ENCODE measurements around the genes RASL12 and UBAP1L.

DNA sequence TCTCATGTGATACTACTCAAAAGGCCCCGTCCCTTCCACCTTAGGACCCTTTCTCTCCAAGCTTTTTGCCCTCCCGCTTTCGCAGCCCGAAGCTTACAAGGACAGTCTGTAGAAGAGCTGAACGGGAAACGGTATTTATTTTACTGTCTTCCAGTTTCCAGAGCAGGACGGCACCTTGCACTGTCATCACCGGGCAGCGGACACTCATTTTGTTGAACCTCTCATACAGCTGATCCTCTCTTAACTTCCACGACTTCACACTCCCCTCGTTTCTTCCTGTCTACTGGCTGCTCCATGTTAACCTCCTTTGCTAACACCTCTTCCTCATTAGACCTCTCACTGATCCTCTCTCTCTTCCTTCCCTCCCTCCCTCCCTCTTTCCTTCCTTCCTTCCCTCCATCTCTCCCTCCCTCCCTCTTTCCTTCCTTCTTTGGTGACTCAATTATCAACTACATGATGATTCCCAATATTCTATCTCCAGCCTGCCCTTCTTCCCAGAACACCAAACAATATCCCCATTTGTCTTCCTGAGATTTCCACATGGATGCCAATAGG lies 5.5 kb upstream of the PLEKHO2 start:
- PRO-cap, 2 experiments, result no peak in any of the 2 experiments

DNA sequence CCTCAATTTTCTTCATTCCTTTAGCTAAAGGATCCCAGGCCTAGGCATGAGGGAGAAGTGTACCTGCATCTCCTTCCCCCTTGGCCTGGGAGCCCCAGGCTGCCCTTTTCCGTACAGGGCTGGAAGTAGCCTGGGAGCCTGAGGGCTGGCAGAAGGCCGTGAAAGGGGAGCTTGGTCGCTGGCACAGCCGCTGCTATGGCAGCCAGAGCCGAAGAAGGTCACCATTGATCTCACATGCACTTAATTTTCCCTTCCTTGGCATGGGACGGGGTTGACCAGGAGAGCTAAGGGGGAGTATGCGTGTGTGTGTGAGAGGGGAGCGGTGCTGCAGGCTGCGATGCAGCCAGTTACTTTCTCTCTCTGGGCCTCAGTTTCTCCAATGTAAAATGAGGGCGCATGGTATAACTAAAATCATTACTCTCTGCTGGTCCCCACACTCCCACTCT lies 995 bp upstream of the PLEKHO2 start:
- PRO-cap, 2 experiments, result no peak in any of the 2 experiments

- PRO-cap, 2 experiments, result peak in 2 of 2 experiments; most common plus-strand start chr15:64894983 (in 2); most common minus-strand start chr15:64894780 (in 2)
Measured at GRCh38 chr15:64894342-64895141, 17.2 kb upstream of the ANKDD1A start.

GRCh38 chr15:65060569-65061318 lies 7.0 kb downstream of the RASL12 start:
- PRO-cap, 2 experiments, result no peak in any of the 2 experiments

- PRO-cap, 2 experiments, result no peak in any of the 2 experiments
Measured at GRCh38 chr15:65067631-65068704, at the start of gene RASL12. RASL12 (minus strand) TSS chr15:65067991.

- PRO-cap, 2 experiments, result no peak in any of the 2 experiments
Measured at GRCh38 chr15:65085232-65085929, 8.8 kb downstream of the KBTBD13 start.

DNA sequence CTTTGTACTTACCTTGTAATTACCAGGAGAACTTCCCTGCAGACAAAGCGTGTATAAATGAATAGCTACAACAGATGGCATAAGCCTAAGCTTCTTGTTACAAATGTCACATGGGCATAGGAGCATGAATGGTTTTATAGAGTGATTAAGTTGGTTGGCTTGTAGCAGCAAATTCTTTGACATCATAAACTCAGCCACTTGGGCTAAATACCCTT lies at the start of gene UBAP1L:
TSS of gene UBAP1L (minus strand) at position 63 of the 215 bp plus-strand sequence.
- PRO-cap, 2 experiments, result no peak in any of the 2 experiments

DNA sequence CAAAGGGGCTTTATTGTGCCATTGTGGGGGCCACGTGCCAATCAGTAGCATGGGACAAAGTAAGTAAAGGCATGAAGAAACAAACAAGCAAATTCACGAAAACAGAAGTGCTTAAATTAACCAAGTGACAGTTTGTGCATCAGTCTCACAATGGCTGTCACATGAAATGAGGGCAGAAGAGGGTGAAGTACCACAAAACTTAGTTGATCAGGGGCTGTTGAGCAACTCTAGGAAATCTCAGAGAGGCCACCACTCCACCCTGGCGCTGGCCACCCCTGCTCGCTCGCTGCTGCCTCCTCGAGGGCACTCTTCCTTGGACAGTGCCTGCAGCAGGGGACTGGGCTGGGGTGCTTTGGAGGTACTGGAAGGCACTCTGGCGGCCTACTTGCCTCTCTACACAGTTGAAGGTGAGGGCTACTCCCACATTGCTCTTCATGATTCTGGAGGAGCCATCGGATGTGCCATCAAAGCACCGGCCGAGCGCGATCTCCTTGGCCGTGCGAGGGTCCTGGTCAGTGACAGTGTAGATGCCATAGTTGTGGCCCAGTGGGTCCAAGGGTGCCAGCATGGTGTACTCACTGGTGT lies 11.5 kb upstream of the CLPX start:
- PRO-cap, 2 experiments, result no peak in any of the 2 experiments

DNA sequence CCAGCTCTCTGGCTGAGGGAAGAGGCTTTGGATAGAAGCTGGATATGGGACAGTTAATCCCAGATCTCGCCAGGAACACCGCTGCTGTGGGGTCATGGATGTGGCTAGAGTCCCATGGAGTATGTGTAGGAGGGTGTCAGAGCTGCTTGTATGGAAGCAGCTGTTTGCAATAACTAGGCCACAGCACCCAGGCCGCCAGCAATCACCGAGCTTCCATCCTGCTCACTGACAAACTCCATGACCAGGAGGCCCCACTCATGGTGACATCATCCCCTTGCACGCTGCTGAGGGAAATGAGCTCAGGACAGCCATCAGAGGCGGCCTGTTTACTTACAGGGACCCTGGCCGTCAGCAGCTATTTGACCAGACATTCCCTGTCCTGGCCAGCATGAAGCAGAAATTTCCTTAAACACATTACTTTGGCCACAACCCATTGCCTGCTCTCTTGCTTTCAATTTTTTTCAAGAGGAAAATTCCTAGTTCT lies 34.2 kb upstream of the CILP start:
- PRO-cap, 2 experiments, result no peak in any of the 2 experiments

DNA sequence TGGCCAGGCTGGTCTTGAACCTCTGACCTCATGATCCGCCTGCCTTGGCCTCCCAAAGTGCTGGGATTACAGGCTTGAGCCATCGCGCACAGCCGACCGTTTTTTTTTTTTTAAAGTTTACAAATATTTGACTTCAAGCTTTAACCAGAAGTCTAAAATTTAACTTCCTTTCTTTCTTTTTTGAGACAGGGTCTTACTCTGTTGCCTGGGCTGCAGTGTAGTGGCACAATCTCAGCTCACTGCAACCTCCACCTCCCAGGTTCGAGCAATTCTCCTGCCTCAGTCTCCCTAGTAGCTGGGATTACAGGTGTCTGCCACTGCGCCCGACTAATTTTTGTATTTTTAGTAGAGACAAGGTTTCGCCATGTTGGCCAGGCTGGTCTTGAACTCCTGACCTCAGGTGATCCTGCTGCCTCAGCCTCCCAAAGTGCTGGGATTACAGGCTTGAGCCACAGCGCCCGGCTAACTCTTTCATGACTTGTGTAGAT lies 39.1 kb upstream of the IGDCC4 start:
- PRO-cap, 2 experiments, result no peak in any of the 2 experiments

- PRO-cap, 2 experiments, result no peak in any of the 2 experiments
Measured at GRCh38 chr15:65625420-65626117, 3.8 kb downstream of the SLC24A1 start.

DNA sequence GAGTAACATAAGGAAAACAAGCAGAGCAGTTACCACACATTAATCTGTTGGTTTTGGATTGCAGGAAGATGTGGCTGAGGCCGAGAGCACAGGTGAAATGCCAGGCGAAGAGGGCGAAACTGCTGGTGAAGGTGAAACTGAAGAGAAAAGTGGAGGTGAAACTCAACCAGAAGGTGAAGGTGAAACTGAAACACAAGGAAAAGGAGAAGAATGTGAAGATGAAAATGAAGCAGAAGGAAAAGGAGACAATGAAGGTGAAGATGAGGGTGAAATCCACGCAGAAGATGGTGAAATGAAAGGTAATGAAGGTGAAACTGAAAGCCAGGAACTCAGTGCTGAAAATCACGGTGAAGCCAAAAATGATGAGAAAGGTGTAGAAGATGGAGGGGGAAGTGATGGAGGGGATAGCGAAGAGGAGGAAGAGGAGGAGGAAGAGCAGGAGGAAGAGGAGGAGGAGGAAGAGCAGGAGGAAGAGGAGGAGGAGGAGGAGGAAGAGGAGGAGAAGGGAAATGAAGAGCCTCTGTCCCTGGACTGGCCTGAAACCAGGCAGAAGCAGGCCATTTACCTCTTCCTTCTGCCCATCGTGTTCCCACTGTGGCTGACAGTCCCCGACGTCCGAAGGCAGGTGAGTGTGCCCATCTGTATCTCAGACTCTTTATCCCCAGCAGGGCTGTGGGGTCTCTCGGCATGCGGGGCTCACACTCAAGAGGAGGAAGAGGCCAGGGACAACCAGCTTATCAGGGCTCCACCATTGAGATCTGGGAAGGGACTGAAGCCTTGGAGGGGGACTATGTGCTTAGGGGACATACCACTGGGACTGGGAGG lies 28.8 kb downstream of the SLC24A1 start:
- PRO-cap, 2 experiments, result no peak in any of the 2 experiments

GRCh38 chr15:65837662-65837996 lies 31.7 kb upstream of the RAB11A start:
- PRO-cap, 2 experiments, result no peak in any of the 2 experiments

- PRO-cap, 2 experiments, result no peak in any of the 2 experiments
Measured at GRCh38 chr15:66251666-66252325, 1.8 kb downstream of the MEGF11 start.

DNA sequence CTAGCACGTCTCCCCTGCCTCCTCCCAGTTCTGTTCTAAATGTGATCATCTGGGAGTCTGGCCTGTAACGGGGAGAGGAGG lies 839 bp downstream of the MAP2K1 start:
- PRO-cap, 2 experiments, result no peak in any of the 2 experiments

GRCh38 chr15:66472123-66472695 lies 25.4 kb downstream of the SNAPC5 start:
- PRO-cap, 2 experiments, result peak in 2 of 2 experiments; most common plus-strand start chr15:66472635 (in 2); most common minus-strand start chr15:66472247 (in 1)

DNA sequence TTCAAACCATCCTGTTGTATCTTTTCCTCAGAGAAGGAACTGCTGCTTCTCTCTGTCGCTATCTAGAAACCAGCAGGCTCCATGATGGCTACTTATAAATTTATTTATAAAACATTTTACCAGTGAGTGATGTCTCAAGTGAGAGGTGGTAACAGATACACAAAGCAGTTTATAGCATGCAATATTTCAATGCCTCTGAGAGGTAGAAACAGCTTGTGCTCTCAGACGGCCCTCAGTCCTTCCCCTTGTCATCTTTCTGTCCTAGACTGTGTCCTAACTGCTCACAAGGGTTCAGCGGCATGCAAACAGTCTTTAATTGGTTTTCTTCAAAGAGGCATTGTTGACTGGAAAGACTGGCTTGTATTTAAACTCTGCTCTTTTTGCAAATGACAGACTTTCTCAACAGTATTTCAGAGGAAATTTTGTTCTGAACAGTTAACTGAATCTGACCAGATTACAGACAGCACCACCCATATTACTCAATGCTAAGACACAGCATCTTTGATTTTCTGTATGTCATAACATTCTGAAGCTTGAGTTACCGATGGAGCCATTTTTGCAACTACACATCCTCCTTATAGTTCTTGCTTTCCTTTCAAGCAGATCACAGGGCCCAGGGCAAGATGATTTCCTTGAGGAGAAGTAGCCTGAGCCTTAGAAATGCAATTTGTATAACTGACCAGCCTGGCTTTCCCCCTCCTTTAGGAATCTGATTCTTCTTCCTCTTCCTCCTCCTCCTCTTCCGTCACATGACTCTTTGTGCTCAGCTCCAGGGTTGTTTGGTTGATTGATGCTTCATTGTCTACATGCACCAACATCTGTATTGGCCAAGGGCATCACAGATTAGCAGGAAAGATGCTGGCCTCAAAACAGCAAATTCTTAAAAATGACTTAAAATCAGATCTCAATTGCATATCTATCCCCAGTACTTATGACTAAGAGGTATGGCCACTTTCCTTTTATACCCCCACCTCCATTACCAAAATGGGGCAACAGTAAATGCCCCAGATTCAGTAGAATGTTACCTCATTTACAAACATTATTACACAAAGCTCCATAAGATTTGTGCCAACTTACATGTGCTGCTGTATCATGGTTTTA lies 3.5 kb downstream of the SNAPC5 start:
- PRO-cap, 2 experiments, result no peak in any of the 2 experiments

DNA sequence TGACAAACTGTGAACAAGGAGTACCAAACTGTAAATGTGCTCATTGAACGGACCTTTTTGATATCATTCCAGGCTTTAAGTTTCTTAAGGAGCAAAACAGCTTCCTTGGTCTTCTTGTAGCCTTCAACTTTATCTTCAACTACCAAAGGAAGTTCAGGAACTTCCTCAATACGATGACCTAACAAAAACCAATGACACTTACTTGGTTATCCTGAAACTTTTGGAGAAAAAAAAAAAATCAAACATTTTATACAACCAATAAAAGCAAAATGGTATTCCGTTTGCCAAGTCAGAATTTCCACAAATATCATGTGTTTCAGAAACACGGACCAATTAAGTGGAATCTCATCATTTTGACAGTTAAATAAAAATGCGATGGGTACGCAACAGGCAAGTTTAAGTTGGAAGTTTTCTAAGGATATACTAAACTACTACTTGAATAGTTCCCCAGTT lies 2.9 kb downstream of the RPL4 start:
- PRO-cap, 2 experiments, result no peak in any of the 2 experiments

GRCh38 chr15:66661064-66662278 lies 40.6 kb upstream of the SMAD6 start:
- PRO-cap, 2 experiments, result no peak in any of the 2 experiments

GRCh38 chr15:66679658-66680301 lies 22.3 kb upstream of the SMAD6 start:
- PRO-cap, 2 experiments, result no peak in any of the 2 experiments

All from helper T cell (primary cell).